Right cardiac atrium (tissue), 1 donor: ENCODE measurements around the gene YY1AP1.

GRCh38 chr1:154969243-154969792 is 1.2 kb downstream of the SHC1 start:
- PRO-cap = no peak

- PRO-cap = no peak
Observed at GRCh38 chr1:154969793-154970619, 541 bp downstream of the SHC1 start.

DNA sequence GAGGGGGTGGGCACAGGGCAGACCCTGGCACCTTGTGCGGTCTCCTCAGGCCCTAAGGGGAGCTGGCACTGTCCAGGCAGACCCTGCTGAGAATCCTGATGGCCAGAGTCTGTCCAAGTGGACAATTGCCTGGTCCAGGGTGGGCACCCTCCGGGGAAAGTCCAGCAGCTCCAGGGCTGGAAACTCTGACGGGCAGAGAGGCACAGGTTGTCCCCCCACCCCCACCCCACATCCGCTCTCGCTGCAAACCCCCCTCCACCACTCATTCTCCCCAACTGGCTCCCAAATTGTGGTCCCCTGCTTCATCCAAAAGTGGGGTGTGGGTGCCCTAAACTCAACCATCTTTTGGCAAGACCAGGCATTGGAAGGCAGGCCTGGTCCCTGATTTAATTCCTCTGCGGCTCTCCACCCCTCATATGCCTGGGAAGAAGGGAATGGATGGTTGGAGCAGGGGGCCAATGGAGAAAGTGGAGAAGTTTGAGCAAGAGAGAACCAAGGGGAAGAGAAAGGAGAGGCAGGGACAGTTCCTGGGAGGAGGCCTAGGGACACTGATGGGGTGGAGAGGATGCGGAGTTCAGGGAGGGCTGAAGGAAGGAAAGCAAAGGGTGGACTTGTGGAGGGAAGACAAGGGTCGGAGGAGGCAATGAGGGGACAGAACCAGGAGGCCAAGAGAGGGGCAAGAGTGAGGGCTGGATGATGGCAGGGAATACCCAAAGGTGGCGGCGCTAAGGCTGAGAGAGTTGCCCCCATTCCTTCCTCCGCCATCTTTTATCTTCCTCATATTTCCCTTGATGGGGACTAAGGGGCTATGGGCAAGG is 7.0 kb downstream of the ZBTB7B start:
- PRO-cap = no peak

- PRO-cap = no peak
Observed at GRCh38 chr1:155013772-155014177, 11.2 kb downstream of the ZBTB7B start.

GRCh38 chr1:155019396-155020124 is 14.0 kb downstream of the DCST2 start:
- PRO-cap = no peak

DNA sequence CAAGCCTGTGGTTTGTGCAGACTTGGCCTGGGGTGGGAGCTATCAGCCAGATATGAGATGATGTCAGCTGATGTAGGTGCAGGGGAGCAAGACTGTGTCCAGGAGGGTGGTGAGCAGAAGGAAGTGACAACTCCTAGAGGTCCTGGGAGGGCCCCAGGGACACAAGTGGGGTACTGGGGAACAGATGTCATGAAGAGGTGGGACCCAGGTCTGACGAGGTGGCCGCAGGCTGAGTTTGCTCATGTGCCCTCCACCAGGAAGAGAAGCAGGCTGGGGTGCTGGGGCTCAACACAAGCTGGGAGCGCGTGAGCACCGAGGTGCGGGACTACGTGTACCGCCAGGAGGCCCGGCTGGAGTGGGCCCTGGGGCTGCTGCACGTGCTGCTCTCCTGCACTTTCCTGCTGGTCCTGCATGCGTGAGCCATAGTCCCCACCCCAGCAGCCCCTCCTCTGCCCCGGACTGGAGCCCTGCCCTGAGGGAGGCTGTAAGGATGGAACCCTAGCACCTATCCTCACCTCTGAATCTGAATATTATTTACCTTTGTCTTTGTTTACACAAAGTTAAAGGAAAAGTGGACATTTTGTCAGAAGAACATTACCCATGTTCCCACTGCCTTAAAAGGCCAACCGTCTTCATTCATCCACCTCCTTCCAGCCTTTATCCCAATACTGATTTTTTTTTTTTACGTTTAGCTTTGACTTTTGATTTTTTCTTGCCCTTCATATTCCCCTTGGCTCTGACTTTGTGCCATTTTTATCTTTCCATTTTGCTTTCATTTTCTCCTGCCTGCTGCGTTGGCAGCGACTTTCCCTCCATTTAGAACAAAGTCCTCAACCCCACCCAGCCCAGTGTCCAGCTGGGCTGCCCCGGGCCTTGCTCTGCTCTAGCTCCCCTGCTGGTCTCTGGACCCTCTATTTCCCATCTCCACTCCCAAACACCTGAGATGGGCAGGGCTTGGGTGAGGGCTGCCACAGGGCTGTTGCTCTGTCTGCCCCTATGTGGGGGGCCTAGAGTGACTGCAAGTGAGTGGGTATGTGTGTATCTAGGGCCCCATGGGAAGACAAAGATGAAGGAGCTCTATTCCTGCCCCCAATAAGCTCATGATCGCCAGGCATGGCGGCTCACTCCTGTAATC is 7.7 kb upstream of the ADAM15 start:
- PRO-cap = no peak

- PRO-cap = no peak
Observed at GRCh38 chr1:155136728-155137333, 1.2 kb downstream of the SLC50A1 start.

DNA sequence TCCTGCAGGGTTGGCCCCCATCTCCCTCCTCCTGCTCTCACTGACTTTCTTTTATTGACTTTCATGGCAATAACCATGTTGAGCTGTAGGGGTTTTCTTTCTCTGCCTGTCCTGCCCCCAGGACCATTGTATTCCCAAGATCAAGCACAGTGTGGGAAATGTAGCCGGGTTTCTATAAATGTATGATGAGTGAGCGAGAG is 5.9 kb upstream of the DPM3 start:
- PRO-cap = no peak

- PRO-cap = no peak
Observed at GRCh38 chr1:155177093-155177740, 3.6 kb downstream of the TRIM46 start.

- PRO-cap = no peak
Observed at GRCh38 chr1:155178500-155178717, 4.8 kb downstream of the TRIM46 start.

- PRO-cap = no peak
Observed at GRCh38 chr1:155185343-155186115, 11.9 kb downstream of the TRIM46 start.

GRCh38 chr1:155195634-155196071 is 12.0 kb downstream of the THBS3 start:
- PRO-cap = no peak

GRCh38 chr1:155209455-155209880 is 973 bp downstream of the MTX1 start:
- PRO-cap = no peak

DNA sequence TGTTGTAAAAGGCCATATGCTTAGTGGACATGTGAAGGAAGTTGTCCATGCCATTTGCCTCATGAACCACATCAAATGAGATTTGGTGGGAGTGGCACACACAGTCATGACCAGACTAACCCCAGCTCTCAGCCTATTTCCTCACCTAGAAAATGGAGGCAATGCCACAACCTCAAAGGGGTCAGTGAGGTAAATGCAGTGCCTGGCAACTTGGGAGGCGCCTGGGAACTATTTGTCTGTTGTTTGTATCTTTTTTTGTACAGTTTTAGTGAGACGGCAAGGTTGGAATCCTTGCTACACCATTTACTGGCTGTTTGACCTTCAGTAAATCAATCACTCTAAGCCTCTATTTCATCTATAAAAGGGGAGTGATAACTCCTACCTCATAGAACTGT is 11.3 kb downstream of the MTX1 start:
- PRO-cap = no peak

- PRO-cap = bidirectional peak, plus-strand start at chr1:155227786, minus-strand start at chr1:155227539; unidirectional peak, plus-strand start at chr1:155227974
Observed at GRCh38 chr1:155227268-155228327, 13.5 kb downstream of the GBA1 start.

DNA sequence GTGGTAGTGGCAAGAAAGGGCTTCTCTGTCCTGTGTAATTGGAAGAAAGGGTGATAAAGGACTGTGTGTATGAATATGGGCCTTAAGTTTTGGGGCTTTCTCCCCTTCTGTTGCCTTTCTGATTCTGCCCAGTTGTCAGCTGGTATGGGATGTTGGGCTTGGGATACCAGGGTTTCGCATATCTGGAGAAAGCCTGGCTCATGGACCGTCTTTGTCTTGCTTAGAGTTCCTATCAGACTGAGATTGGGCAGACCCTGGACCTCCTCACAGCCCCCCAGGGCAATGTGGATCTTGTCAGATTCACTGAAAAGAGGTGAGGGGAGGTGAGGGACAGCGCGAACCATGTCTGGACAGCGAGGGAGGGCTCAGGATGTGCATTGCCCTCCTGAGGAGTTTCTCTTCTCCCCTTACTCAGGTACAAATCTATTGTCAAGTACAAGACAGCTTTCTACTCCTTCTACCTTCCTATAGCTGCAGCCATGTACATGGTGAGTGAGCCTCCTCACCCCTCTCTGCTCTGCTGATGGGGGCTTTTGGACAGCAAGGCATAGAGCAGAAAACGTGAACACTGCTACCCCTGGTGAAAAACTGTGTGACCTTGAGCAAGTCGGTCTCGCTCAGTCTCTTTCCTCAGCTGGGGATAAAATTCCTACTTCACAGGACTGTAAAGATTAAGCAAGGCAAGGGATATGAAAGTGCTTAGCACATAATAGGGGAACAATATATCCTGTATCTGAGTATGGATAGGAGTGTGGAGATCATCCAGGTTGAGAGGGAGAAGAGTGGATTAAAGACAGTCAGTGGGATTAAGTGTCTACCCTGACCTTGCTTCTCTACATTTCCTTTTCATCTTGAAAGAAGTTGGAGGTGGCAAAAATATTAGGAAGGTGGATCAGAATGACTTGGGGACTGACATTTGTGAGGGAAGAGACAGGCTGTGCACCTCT is 2.0 kb upstream of the RUSC1 start:
- PRO-cap = no peak

DNA sequence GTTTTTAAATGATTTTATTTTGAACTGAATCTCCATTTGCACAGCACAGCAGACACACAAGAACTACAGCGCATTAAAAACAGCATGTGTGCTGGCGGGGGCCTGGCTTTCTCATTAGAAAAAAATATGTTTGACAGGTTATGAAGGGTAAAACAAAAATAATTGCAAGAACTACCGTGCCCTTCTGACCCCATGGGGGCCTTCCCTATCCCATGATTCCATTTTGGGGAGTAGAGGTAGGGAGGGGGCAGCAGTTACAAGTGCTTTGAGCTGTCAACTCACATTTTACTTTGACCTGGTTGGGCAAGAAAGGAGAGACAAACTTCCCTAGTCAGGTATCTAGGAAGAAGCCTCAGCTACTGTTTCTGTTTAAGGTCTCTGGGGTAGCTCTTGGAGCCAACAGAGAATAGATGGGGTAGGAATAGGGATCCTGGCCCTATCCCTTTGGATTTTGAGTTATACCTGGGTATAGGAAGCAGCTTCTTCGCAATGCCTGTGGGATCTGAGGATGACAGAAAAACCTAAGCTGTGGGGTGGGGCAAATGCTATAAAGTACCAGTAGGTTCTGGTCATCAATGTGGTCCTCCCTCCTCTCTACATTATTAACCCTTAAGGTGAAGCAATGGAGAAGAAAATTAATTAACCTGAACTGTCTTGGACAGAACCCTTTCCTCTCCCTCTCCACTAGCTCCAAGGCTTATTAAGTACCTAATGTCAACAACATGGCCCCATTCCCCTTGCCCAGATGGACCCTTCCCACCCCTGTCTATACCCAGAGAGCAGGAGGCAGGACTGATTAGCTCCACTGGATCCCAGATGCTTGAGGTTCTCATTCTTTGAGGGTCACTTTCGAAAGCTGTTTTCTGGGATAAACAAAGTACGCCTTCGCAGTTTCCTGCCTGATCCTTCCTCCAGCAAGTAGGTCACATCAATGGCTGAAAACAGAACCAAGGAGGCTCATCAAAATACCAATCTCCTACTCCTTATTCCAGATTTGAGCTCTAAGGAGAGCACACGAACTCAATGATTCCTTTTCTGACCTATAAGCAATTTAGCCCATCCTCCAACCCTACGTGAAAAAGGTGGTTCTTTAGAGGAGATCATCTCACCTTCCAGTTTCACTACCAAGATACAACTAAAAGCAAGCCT is 16.5 kb downstream of the RUSC1 start:
- PRO-cap = no peak

DNA sequence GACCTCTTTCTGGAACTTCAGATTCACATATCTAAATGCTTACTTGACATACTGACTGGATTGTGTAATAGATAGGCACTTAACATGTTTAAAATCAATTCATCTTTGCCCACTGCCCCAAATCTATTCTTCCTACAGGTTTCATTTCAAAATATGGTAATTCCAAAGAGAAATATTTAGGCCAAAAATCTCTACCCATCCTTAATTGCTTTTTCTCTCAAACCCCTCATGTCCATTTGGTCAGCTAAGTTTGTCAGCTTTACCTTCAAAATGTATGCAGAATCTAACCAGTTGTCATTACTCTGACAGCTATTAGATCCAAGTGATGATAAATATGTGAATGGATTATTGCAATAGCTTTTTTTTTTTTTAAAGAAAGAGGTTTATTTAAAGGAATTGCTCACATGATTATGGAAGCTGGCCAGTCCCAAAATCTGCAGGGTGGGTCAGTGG is 34.5 kb downstream of the ASH1L start:
- PRO-cap = no peak

DNA sequence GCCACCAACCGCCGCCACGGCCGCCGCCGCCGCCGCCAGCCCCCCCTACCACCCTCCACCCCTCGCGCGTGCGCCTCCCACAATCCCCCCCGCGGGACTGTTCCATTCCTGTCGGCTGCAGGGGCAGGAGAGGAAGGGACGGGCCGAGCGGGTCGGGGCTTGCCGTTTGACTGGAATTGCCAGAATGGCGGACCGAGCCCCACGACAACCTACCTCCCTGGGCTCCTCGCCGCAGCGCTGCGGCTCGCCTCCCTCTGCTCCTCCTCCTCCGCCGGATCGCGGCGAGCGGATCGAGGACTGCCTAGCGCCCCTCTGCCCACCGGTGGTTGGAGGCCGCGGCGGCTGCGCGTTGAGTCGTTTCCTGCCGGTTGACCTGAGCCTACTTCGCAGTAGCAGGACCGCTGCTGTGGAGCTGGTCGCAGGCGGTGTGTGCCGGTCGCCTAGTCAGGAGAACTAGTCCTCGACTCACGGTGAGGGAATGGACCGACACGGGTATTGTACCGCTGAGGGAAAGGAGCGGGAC is 318 bp upstream of the ASH1L start:
- PRO-cap = bidirectional peak, plus-strand start at position 105 of the sequence, minus-strand start outside the sequence; bidirectional peak, plus-strand start at position 387 of the sequence, minus-strand start at position 278 of the sequence

- PRO-cap = bidirectional peak, plus-strand start at chr1:155688315, minus-strand start at chr1:155688293; bidirectional peak, plus-strand start at chr1:155688607, minus-strand start at chr1:155688464; bidirectional peak, plus-strand start at chr1:155689091, minus-strand start at chr1:155688774
Observed at GRCh38 chr1:155687737-155688884, at the start of gene YY1AP1. Gene YY1AP1 (minus strand): TSS chr1:155688774.